Fibroblast of the aortic adventitia (primary cell): ENCODE results near the genes SESN2 and GMEB1.

DNA sequence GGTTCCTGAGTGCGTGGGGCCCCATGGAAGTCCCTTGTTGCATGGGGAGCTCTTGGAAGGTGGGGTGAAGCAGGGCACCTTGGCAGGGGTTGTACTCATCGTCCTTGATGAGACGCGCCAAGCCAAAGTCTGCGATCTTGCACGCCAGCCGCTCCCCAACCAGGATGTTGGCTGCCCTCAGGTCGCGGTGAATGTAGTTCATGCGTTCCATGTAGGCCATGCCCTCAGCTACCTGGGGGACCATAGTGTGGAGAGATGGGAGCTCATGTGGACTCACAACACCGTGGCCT is 10.4 kb upstream of the AHDC1 start:
- CAGE, long polyA plus RNA: no peak

GRCh38 chr1:27686469-27687127 is 14.6 kb upstream of the IFI6 start:
- CAGE, long polyA plus RNA: no peak

GRCh38 chr1:27817136-27817754 is 13.3 kb upstream of the PPP1R8 start:
- CAGE, long polyA plus RNA: no peak

GRCh38 chr1:27876127-27876649 is 3.8 kb downstream of the THEMIS2 start:
- CAGE, long polyA plus RNA: no peak

DNA sequence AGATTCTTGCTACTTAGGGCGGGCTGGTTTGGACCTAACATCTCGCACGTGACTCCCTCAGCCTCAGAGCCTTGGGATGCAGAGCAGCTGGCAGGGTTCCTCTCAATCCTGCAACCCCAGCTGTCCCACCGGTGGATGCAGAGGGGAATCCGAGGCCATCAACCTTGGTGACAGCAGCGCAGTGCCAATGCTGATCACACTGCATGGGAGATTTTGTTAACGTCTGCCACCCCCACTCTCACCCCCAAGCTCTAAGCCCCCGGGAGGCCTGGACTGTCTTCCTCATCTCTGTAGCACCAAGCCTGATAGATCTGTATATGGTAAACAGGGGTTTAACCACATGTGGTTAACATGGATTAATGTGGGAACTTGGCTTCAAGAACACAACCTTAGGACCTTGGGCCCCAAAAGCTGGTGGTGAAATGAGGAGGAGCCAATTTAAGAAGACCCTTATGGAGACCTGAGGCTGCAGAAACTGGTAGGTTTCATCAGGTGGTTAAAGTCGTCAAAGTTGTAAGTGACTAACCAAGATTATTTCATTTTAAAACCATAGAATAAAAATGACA is 13.8 kb downstream of the THEMIS2 start:
- CAGE, long polyA plus RNA: no peak

GRCh38 chr1:28246264-28246545 is 10.3 kb downstream of the ATP5IF1 start:
- CAGE, long polyA plus RNA: no peak

DNA sequence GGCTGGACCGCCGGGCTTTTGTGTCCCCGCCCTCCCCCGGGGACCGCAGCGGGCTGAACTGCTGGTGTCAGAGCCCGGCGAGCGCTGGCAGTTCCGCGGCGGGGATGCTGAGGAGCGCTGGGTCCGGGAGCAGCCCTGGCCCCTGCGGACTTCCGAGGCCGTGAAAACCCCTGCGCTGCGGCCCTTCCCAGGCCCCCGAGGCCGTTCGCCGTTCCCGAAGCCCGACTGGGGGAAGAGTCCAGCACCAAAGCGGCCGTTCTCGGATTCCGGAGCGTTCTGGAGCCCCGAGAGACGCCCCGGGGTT is at the start of gene SESN2:
TSS of gene SESN2 (plus strand) at position 84 of the 304 bp plus-strand sequence.
- CAGE, long polyA plus RNA: no peak

- CAGE, long polyA plus RNA: no peak
These were observed 22.2 kb downstream of the SESN2 start for GRCh38 chr1:28281352-28282165.

- CAGE, long polyA plus RNA: no peak
These were observed 5.2 kb upstream of the MED18 start for GRCh38 chr1:28323747-28324024.

DNA sequence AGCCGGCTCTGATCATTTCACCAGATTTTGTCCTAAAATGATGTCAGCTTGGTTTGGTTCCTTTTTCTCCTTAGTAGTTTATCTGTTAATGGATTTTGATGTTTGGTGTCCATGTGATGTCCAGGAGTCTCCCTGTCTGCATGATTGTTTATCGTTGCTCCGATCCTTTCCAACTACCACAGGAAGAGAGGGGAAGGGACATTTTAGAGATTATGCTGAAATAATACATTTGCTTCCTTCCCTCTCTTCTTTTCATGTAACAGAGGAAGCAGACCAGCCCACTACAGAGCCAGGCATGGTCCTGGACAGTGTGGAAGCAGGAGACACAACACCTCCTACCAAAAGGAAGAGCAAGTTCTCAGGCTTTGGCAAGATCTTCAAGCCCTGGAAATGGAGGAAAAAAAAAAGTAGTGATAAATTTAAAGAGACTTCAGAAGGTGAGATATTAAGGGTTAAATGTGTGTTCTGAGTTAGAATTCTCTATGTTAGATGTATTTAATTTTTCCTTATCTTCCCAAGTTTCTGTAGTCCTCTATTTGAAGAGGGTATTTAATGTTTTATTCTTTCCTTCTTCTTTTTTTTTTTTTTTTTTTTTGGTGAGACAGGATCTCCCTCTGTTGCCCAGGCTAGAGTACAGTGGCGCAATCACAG is 46.9 kb upstream of the RCC1 start:
- CAGE, long polyA plus RNA: no peak

DNA sequence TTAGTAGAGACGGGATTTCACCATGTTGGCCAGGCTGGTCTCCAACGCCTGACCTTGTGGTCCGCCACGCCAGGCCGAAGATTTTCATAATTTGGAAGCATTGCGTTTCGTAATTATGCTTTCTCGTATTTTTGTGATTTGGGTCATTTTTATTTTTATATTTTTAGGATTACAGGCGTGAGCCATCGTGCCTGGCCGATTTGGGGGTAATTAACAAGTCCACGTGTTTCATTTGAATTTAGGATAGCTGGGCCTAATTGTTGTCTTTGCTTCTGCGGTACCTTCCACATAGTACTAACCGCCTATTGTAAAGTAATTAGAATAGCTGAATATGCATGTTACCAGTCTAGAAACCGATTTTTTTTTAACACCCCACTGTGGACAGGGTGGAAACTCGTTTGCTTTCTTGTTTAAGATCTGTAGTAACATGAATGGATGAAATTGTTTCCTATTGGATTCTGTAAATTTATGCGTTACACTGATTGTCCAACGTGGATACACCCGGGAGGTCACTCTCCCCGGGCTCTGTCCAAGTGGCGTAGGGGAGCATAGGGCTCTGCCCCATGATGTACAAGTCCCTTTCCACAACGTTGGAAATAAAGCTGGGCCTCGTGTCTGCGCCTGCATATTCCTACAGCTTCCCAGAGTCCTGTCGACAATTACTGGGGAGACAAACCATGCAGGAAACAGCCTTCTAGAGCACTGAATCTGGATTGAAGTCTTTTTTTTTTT is 1.2 kb downstream of the RCC1 start:
- CAGE, long polyA plus RNA: no peak

- CAGE, long polyA plus RNA: no peak
These were observed 13.1 kb downstream of the RCC1 start for GRCh38 chr1:28518778-28519445.

GRCh38 chr1:28668529-28669308 is at the start of gene GMEB1:
TSS of gene GMEB1 (plus strand) at chr1:28668784.
- CAGE, long polyA plus RNA: no peak

DNA sequence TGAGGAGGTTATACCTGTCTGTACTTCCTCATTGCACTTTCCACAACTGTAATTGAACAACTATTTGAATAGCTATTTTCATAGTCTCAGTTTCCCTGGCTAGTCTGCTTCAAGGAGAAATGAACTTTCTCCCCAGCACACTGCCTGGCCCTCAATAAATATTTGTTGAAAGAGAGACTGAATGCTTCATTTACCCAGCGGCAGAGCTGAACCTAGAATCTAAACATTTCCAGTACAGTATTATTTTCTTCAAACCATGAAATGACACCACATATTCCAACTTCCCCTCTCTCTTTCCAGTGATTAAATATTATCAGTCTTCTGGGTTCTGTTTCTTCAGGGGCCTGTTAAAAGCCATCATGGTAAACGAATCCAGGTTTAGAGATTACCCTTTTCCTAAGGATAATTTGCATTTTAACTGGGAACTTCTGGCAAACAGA is 2.7 kb upstream of the YTHDF2 start:
- CAGE, long polyA plus RNA: no peak

GRCh38 chr1:28743309-28743781 is 6.6 kb downstream of the YTHDF2 start:
- CAGE, long polyA plus RNA: no peak

- CAGE, long polyA plus RNA: no peak
These were observed 9.5 kb downstream of the YTHDF2 start for GRCh38 chr1:28746318-28746582.

DNA sequence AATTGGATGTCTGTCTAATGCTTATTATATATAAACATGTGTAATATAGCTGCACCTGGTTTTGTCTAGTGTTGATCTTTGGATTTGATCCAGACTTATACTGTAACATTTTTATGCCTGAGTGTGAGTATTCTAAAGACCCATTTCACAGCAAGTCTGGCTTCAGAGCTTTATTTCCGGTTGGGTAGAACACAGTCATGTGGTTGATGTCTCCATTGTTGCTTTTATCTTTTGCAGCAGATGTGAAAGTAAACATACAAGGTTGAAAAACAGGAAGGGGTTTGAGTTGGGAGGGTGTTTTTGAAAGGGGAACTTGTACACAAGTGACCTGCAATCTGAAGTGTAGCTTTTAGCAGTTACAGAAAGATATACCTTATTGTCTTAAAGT is 12.5 kb downstream of the EPB41 start:
- CAGE, long polyA plus RNA: no peak

DNA sequence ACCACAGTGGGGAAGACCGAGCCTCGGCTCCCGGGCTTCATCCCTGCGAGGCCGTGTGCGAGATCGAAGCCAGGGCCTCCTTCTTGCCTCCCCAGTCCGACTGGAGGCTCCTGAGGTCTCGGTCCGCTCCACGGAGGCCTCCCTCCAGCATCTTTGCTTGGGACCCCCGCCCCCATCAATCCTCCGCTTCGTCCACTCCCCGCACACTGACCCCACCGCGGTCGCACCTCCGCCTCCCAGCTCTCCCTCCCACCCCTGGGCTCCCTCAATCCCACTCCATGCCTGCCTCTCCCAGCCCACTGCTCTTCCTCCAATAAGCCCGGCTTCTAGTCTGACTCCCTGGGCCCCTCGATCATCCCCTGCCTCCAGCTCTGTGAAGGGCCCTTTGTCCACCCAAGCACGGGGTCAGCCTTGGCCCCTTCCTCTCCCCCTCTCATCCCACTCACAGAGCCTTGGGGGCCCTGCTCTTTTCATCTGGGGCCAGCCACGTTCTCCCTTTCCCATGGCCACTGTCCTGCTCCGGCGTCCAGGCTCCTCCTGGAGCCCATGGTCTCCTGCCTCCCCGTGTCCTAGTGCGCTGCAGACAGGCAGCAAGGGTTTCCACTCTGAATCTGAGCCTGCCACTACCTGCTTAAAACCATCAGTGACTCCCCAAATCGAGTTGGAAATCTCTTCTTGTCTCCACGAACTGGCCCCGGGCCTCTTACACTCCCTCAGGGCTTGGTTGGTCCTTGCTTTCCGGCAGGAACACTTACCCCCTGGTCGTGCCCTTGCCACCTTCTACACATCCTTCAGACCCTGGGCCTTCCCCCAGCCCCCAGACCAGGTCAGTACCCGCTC is 1.6 kb upstream of the TMEM200B start:
- CAGE, long polyA plus RNA: no peak

GRCh38 chr1:29148284-29149525 is 25.0 kb upstream of the TMEM200B start:
- CAGE, long polyA plus RNA: no peak

GRCh38 chr1:29180974-29181364 is 731 bp downstream of the SRSF4 start:
- CAGE, long polyA plus RNA: no peak